Endometrial microvascular endothelial cells (primary cell): Measurements from ENCODE around the genes RAB6C and PLEKHB2.

GRCh38 chr2:128639255-128639704, 320.6 kb upstream of the HS6ST1 start:
- RAMPAGE, long total RNA = no peak

GRCh38 chr2:128690317-128690889, 371.7 kb upstream of the HS6ST1 start:
- RAMPAGE, long total RNA = no peak

DNA sequence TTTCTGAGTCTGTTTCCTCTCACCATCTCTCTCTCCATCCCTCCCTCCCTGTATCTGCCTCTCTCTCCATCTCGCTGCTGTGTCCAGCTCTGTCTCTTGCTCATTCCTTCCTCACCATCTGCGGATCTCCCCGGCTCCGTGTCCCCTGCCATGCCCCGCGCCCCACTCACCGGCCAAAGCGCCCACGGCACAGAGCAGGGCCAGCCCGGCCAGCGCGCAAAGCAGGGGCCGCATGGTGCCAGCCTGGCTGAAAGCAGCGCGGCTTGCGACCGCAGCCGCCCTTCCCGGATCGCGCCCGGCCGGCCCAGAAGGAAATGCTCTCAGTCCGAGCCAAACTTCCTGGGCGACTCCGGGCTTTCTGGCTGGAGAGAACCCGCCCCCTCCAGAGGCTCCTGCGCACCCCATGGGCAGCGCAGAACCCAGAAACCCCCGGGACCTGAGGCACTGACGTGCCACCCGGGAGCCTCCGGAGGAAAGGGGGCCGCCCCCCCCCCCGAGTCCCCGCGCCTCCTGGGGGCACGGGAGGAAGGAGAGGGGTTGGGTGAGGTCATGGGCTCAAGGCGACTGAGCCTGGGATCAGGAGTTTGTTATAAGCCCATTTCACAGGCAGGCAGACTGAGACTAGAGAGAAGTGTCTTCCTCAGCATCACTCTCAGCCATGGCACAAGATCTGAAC, 45.3 kb upstream of the RAB6C start:
- RAMPAGE, long total RNA = no peak

DNA sequence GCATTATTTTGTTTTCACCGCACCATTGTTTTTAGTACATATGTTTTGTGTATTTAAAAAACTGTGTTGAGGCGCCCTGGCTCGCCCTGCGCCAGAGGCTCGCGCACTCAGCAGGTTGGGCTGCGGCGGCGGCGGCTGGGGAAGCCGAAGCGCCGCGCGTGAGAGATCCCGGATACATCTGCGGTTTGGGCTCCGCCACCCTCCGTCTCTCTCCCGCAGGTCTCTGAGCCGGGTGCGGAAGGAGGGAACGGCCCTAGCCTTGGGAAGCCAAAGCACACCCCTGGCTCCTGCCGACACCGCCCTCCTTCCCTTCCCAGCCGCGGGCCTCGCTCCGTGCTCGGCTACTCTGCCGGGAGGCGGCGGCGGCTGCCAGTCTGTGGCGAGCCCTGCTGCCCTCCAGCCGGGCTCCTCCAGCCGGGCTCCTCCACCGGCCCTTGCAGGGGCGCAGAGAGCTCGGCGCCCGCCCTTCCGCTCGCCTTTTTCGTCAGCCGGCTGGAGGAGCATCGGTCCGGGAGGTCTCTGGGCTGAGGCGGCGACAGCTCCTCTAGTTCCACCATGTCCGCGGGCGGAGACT, at the start of gene RAB6C:
Gene RAB6C, plus strand, starts transcription at position 106 of the 574 bp plus-strand sequence.
- RAMPAGE, long total RNA = no peak

DNA sequence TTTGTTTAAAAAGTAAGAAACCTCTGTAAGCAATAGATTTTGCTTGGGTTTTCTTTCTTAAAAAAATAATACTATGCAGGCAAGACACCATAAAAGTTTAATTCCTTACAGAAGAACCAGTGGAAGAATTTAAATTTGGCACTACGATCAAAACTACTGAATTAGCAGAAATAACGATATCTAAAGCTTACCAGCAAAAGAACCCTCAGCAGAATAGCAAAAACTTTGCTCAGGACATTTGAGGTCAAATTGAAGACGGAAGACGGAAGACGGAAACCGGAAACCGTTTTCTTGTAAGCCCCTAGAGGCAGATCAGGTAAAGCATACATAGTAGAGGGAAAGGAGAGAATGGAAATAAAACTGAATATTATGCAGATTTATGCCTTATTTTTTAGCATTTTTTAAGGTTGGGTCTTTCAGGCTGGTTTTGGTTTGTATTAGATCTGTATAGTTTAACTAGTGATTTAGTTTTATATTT, 2.2 kb downstream of the RAB6C start:
- RAMPAGE, long total RNA = no peak

GRCh38 chr2:130252708-130253705, 54.8 kb upstream of the TUBA3E start:
- RAMPAGE, long total RNA = no peak

GRCh38 chr2:130274729-130274928, 67.3 kb downstream of the CCDC115 start:
- RAMPAGE, long total RNA = no peak

DNA sequence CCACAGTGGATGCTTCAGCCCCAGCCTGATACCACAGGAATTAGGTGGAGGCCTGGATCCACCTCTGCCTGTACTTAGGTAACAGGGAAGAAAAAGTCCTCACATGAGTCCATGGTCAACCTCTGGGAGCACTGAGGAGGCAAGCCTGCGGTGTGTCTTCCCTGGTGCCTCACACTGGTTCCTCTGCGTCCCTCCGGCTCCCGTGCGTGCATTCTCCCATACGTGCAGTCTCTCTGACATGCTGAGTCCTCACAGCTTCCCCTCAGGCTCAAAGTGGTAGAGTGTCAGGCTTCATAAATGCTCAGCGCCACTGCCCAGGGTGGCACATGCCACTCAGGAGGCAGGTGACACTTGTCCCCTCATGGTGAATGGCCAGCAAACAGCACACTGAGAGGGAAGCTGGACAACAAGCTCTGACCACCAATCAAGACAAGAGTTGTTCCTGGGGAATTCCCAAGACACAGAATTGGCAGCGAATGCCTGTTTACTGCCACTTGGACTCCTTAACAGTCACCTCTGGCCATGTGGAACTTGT, 35.9 kb downstream of the AMER3 start:
- RAMPAGE, long total RNA = no peak

- RAMPAGE, long total RNA = no peak
Measured at GRCh38 chr2:130807605-130808463, 28.9 kb upstream of the ARHGEF4 start.

GRCh38 chr2:131034611-131035641, 58.3 kb downstream of the FAM168B start:
- RAMPAGE, long total RNA = no peak

GRCh38 chr2:131041020-131041904, 52.0 kb downstream of the FAM168B start:
- RAMPAGE, long total RNA = no peak

DNA sequence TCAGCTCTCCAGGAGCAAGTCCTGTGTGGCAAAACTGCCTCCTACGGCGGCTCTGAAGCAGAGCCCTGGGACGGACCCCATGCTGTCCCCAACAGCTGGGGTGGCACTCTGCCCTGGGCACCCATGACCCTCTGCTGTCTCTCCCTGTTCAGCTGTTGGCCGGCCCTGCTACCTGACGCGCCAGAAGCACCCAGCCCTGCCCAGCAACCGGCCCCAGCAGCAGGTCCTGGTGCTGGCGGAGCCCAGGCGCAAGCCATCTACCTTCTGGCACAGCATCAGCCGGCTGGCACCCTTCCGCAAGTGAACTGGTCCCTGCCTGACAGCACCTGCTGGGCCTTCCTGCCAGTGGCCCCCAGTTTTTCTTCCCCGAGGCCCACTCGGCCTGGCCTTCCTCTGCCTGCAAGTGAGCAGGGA, 47.4 kb downstream of the FAM168B start:
- RAMPAGE, long total RNA = no peak

- RAMPAGE, long total RNA = no peak
Measured at GRCh38 chr2:131081107-131081565, 12.1 kb downstream of the FAM168B start.

DNA sequence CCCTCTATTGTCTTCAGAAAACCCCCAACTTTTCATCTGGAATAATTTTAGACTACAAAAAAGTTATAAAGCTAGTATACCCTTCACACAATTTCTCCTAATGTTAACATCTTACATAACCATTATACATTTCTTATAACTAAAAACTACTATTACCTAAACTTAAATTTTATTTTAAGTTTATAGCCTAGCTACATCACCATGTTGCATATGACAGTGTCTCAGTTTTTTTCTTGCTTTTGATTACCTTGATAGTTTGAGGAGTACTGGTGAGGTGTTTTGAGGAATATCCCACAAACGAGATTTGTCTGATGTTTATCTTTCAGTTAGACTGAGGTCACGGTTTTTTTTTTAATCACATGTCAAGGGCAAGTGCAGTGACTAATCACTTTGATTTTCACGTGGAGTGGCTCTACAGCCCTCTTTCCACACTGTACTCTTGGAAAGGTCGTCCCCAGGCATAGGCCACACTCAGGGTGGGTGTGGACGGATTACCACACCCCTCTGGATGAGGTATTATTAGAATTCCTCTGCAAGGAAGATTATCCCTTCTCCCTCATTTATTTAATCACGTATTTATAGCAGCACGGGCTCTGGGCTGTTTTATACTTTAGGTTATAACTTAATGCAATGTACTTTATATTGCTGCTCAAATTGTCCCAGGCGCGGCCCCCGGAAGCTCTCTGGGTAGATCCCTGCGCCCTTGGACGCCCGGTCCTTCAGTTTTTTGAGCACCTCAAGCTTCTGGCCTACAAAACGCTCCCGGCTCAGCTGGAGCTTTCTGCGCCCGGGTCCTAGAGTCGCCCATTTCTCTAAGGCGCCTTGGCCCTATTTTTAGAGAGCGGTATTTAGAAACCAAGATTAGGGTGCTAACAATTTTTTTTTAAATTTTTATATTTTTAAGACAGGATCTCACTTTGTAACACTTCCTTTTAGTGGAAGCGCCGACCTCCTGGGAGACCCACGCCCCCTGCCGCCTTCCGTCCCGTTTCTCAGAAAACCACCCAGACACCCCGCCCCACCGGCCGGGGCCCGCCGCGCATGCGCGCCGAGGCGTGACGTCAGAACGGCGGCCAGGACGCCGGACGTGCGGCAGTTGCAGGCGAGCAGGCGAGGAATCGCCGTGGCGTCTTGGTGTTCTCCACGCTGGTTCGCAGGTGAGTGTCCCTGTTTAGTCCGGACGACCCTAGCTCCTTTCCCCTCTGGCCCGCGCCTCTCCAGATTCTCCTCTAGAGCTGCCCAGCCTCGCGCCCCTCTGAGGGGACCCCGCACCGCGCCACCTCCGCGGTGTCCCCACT, at the start of gene PLEKHB2:
Gene PLEKHB2, plus strand, starts transcription at position 1,095 of the 1,298 bp plus-strand sequence.
- RAMPAGE, long total RNA = no peak

DNA sequence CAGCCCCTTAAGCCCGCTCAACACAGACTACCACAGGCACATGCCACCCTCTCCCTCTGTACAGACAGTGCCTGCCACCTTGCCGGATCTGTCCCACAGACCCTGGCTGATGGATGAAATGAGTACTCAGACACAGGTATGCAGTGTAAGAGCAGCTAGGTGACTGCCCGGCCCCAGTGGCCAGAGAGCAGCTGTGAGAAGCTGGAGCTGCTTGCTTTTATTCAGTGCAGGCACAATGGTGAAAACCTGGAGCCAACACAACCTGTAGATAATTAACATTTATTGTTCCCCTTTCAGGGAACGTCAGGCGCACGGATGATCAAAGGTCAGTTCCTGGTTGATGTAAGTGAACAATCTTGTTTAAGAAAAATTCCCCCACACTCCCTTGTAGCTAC, 4.5 kb upstream of the RAB6D start:
- RAMPAGE, long total RNA = no peak

- RAMPAGE, long total RNA = no peak
Measured at GRCh38 chr2:131424743-131425706, 50.9 kb upstream of the TUBA3D start.

DNA sequence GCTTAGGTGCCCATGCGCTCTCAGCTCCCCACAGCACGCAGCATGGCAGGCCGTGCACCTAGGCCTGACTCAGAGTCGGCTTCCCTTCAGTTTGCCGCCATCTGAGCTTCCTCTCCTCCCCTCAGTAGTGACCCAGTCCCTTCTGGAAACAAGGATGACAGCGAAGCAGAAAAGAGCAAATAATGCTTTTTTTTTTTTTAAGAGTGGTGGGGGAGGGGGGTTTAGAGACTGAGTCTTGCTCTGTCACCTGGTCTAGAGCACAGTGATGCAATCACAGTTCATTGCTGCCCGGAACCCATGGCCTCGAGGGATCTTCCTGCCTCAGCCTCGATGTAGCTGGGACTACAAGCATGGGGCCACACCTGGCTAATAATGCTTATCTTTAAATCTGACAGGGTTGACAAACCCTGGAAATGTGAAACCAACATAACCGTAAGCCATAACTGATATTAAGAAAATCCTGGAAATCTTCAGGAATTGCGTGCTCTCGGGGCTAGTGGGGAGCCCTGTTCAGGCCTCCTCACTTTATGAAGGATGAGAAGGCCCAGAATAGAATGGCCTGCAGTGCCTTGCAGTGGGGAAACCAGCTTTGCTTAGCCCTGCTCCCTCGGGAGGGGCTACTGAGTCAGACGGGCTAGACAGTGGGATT, 5.7 kb downstream of the MZT2A start:
- RAMPAGE, long total RNA = no peak

DNA sequence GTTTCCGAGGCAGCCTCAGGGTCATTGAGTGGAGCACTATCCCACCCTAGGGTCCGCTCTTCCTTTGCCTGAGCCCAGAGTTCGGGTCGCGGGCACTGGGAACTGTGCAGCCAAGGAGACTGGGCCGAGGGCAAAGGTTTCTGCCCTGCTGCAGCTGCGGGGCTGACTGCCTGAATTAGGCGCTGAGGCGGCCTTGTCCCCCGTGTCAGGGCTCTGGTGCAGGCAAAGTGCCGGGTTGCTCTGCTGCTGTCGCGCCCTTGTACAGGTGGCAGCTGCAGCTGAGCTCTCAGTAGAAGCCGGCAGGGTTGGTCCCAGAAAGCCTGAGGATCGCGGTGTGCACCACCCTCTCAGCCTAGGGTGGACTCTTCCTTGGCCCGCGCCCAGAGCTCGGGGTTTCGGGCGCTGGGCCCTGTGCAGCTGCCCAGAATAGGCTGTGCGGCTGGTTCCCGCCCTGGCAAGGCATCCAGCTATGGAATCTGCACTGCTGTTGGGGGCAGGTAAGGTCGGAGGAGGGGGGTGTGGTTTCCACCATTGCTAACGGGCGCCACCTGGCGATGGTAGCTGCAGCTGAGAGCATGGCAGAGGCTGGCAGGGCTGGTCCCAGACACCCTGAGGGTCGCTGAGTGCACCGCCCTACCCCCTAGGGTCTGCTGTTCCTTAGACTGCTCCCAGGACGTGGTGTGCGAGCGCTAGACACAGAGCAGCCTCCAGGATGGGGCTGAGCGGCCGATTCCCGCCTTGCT, 144.8 kb downstream of the CCDC74A start:
- RAMPAGE, long total RNA = no peak

- RAMPAGE, long total RNA = no peak
Measured at GRCh38 chr2:131673867-131674360, 146.2 kb downstream of the CCDC74A start.

DNA sequence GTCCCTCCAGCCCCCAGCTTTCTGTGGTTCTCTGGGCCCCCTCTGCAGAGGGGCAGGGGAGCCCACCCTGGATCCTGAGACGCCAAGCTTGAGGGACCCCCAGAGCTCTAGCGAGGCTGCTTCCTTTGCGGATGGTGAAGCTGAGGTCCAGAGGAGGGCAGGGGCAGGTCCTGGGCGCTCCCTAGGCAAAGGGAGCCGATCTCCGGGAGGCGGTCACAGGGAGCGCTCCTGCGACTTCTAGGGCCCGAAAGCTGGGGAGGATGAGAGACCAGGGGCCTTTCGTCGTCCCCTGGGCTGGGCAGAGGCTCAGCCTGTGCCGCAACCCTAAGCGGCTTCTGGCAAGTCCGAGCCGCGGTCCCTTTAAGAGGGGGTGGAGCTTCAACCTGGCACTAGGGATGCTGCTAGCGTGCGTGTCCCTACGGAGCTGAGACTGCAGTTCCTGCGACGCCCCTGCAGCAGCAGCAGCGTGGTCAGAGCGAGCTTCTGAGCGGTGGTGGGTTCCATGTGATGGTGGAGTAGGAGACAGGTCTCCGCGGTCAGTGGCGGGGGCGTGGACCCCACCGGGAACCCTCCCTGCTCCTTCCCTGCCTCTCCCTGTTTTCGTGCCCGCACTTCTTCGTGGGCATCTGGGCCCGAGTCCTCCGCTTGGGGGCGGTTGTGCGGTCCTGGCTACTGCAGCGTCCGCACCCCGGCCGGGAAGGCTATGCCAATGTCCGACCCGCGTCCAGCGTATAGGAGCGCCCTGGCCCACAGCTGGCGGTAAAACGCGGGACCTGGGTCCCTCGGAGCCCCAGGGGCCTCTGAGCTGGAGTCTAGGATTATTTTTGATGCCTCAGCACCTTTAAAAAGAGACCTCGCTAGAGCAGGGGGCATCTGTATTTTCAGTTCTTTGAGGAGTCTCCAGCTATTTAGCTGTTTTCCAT, 154.6 kb downstream of the CCDC74A start:
- RAMPAGE, long total RNA = start-site peak on the plus strand centred at position 426 of the sequence, 66 bp wide, 23 and 10 reads in 2 replicates